Ovary (tissue), 7 donors: ENCODE data around the genes ZDHHC1, CTCF and C16orf86.

GRCh38 chr16:67158945-67159693 is 590 bp downstream of the TRADD start:
- PRO-cap, 7 experiments = peak in 1 of 7 experiments; most common plus-strand start chr16:67159218 (in 1); most common minus-strand start chr16:67159116 (in 1)
- RAMPAGE, long total RNA, 2 experiments = no peak in any of the 2 experiments

DNA sequence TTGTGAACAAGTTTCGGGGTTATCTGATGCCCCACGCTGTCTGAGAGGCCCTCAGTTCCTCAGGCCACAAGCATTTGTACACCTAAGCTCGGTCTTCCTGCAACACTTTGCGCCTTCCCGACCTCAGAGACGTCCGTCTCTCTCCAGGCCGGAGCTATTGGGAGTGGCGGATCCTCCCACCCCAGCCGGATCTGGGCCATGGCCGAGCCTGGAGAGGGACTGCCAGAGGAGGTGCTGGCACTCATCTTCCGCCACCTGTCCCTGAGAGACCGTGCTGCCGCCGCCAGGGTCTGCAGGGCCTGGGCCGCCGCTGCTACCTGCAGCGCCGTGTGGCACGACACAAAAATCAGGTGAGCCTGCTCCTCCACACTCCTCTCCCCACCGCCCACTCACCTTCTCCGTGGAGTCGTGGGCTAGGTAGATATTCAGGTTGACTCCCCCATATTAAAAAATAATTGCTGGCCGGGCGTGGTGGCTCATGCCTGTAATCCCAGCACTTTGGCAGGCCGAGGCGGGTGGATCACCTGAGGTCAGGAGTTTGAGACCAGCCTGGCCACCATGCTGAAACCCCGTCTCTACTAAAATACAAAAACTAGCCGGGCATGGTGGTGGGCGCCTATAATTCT is 1.9 kb downstream of the FBXL8 start:
- PRO-cap, 7 experiments = no peak in any of the 7 experiments
- RAMPAGE, long total RNA, 2 experiments = no peak in any of the 2 experiments

DNA sequence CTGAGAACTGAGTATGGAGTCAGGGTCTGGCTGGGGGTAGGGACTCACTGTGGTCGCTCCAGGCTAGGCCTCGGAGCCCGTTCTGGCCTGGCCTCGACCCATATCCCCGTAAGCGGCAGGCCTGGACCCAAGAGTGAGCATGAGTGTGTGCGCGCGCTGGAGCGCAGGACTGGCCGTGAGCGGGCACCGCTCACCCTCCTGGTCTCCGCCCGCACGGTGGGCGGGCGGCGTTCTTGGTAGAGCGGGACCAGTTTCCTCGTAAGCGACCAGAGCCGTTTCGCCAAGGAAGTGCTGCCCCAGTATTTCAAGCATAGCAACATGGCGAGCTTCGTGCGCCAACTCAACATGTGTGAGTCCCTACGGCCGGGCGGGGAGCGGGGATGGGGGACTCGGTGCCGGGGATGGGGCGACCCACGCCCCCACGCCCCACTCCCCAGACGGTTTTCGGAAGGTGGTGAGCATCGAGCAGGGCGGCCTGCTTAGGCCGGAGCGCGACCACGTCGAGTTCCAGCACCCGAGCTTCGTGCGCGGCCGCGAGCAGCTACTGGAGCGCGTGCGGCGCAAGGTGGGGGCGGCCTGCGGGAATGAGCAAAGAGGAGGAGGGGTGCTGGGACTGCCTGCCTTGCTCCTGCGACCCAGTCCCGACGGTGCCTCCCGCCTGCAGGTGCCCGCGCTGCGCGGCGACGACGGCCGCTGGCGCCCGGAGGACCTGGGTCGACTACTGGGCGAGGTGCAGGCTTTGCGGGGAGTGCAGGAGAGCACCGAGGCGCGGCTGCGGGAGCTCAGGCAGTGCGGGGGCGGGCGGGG is 940 bp downstream of the HSF4 start:
- PRO-cap, 7 experiments = peak in 1 of 7 experiments; most common minus-strand start position 171 of the sequence (in 1)
- RAMPAGE, long total RNA, 2 experiments = no peak in any of the 2 experiments

DNA sequence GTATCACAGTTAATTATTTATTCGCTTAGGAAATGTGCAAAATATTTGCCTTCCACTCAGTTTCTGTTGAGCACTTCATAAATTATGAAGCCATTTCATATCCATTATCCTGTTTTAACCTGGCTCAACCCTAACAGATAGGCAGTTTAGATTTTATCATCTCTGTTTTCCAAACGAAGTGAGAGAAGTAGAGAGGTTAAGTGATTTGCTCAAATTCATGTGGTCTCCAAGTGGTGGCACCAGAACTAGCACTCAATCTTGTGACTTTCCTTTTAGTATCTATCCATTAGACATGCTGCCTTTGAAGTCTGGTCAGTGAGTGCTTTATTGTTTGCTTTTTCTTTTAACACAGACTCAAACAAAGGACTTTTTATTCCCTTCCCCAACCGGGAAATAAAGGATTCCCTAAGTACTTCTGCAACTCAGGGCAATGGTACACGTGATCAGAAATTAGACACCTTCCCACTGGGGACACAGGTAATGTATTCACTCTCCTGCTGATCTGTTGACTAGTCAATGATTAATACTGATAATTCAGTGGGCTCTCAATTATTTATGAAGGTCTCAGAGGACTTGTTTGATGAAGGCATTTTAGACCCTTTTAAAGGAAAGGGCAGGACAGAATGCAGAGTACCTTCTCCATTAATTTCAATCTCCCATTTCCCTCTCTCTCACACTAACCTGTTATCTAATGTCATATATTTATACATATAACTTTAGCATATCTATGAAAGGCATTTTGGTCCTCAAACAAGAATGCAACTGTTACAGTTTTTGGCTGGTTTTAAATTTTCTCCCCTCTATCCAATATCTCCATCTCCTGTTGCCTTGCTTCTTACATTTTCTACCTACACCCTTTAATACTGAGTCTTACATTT is 29.8 kb downstream of the TPPP3 start:
- PRO-cap, 7 experiments = no peak in any of the 7 experiments
- RAMPAGE, long total RNA, 2 experiments = no peak in any of the 2 experiments

DNA sequence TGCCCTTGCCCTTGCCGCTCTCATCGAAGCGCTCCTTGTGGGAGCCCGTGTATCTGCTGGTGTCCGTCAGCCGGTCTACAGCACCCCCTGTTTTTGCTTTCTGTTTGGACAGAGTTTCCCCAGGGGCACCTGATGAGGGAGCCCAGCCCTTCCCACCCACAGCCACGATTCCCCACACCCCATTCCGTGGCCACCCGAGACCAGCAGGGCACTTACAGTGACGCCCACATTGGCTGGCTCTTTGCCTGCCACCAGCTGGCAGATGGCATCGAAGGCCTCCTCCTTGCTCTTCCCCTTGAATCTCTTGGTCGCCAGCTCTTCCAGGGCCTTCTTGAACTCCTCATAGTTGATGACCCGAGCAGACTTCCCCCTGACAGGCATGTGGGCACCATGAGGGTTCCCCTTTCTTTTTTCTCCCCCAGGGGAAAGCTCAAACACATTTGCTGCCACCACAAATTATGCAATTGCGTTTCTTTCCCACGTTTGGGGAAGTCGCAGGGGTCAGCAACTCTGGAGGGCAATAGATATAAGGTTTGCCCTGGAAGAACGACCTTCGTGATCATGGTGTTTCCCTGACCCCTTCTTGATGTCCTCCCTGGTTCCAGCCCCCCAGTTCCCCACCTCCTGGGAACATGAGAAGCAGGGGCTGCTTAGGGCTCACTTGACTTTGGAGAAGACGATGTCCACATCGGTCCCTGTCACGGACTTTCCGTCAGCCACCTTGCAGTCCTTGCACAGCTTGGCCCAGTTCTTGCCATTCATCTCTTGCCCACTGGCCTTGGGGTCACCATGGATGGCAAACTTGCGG is 2.8 kb downstream of the TPPP3 start:
- PRO-cap, 7 experiments = no peak in any of the 7 experiments
- RAMPAGE, long total RNA, 2 experiments = no peak in any of the 2 experiments

- PRO-cap, 7 experiments = peak in 7 of 7 experiments; most common plus-strand start chr16:67416542 (in 7); most common minus-strand start chr16:67416456 (in 7)
- RAMPAGE, long total RNA, 2 experiments = no peak in any of the 2 experiments
Observed at GRCh38 chr16:67415453-67416794, at the start of gene ZDHHC1. TSS of gene ZDHHC1 (minus strand) at chr16:67416477.

- PRO-cap, 7 experiments = no peak in any of the 7 experiments
- RAMPAGE, long total RNA, 2 experiments = no peak in any of the 2 experiments
Observed at GRCh38 chr16:67465572-67466161, 15.3 kb downstream of the ATP6V0D1 start.

- PRO-cap, 7 experiments = peak in 2 of 7 experiments; most common plus-strand start chr16:67482176 (in 1); most common minus-strand start chr16:67482128 (in 1)
- RAMPAGE, long total RNA, 2 experiments = no peak in any of the 2 experiments
Observed at GRCh38 chr16:67481764-67482453, 952 bp upstream of the ATP6V0D1 start.

DNA sequence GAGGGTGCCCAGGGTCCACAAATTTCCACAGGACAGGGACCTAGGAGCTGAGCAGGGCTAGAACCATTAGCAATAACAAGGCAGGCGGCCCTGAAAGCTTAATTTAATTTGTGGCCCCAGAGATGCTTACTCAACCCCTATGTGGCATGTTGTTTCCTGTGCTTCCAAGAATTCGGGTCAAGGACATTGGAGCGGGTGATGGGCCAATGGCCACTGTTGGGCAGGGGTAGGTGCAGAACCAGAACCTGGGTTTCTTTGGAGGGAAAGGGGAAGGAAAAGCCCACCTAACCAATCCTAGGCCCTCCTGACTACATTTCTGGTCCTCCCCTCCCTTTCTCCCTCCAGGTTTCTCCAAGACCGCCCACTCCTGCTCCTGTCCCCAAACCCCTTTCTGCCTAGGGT is 419 bp upstream of the AGRP start:
- PRO-cap, 7 experiments = no peak in any of the 7 experiments
- RAMPAGE, long total RNA, 2 experiments = no peak in any of the 2 experiments

- PRO-cap, 7 experiments = peak in 7 of 7 experiments; most common plus-strand start chr16:67521281 (in 2); most common minus-strand start chr16:67521552 (in 7)
- RAMPAGE, long total RNA, 2 experiments = no peak in any of the 2 experiments
Observed at GRCh38 chr16:67520971-67521848, 7.4 kb upstream of the RIPOR1 start.

DNA sequence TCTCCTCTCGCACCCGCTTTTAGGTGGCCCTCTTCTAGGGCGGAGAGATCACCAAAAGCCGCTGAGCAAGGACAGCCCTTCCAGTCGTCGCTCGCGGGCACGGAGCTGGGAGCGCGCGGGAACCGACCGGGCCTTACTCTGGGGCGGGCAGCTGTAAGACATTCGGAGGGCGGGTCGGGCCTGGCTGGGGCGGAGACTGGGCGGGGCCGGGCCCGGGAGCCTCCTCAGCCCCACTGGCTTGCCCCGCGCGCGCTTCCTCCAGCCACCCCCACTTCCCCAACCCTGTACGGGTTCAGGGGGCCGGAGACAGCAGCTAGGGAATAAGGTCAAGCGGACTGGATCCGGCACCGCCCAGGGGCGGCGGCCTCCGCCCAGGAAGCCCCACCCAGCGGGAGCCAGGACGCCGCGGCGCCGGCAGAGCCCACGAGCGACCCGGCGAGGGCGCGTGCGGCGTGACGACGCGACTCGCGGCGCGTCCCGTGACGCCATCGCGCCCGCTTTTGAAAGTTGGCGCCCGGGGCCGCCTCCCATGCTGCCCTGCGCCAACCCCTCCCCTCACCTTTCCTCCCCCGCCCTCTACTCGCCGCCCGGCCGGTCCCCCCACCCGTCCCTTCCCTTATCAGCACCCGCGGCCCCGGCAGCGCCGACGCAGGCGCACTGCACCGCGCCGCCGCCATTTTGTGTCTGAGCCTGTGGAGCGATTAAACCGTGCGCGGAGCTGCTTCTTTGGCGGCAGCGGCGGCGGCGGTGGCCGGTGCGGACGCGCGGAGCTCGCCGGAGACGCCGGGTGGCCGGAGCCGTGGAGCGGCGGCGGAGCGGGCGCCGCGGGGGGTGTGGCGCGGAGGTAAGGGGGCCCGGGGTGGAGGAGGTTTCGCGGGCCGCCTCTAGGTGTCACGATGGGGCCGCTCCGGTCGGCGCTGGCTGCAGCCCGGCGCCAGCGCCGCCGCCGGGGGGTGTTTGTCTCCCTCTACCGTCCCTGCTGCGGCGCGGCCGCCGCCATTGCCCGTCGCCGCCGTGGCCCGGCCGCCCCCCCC is at the start of gene CTCF:
Gene CTCF, plus strand, starts transcription at position 646 of the 1,034 bp plus-strand sequence.
- PRO-cap, 7 experiments = peak in 7 of 7 experiments; most common plus-strand start position 279 of the sequence (in 4); most common minus-strand start position 127 of the sequence (in 5)
- RAMPAGE, long total RNA, 2 experiments = no peak in any of the 2 experiments

DNA sequence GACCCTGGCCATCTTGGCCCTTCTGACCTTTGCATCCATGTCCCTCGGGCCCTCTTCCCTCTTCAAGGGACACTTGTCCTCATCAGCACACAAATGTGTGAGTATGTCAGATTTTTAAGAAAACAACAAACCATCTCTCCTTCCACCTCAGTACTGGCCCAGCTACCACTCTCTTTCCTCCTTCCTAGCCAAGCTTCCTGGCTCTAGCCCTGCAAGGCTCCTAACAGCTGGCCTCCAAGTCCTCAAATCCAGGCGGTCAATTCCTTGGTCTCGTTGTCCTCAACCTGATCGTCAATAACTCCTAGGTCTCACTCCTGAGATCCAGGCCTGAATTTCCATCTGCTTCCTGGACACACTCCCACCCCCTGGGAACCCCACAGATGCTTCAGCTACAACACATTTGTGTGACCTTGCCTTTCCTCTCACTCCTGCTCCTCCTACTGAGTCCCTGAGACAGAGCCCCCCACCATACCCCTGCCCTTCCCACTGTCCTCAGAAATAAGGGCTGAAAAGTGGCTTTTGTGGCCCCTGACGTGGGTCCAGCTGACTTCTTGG is 2.4 kb downstream of the ENKD1 start:
- PRO-cap, 7 experiments = no peak in any of the 7 experiments
- RAMPAGE, long total RNA, 2 experiments = no peak in any of the 2 experiments

GRCh38 chr16:67666580-67667624 is at the start of gene C16orf86:
TSS of gene C16orf86 (plus strand) at chr16:67666814.
- PRO-cap, 7 experiments = peak in 7 of 7 experiments; most common plus-strand start chr16:67666816 (in 7); most common minus-strand start chr16:67666737 (in 7)
- RAMPAGE, long total RNA, 2 experiments = start-site peak on the minus strand in 2 of 2 experiments, at chr16:67666733-67667412 at its widest, 6 to 7 reads per replicate

- PRO-cap, 7 experiments = no peak in any of the 7 experiments
- RAMPAGE, long total RNA, 2 experiments = no peak in any of the 2 experiments
Observed at GRCh38 chr16:67772976-67773463, 33.3 kb downstream of the RANBP10 start.

GRCh38 chr16:67844264-67844900 is 2.3 kb downstream of the THAP11 start:
- PRO-cap, 7 experiments = no peak in any of the 7 experiments
- RAMPAGE, long total RNA, 2 experiments = no peak in any of the 2 experiments

DNA sequence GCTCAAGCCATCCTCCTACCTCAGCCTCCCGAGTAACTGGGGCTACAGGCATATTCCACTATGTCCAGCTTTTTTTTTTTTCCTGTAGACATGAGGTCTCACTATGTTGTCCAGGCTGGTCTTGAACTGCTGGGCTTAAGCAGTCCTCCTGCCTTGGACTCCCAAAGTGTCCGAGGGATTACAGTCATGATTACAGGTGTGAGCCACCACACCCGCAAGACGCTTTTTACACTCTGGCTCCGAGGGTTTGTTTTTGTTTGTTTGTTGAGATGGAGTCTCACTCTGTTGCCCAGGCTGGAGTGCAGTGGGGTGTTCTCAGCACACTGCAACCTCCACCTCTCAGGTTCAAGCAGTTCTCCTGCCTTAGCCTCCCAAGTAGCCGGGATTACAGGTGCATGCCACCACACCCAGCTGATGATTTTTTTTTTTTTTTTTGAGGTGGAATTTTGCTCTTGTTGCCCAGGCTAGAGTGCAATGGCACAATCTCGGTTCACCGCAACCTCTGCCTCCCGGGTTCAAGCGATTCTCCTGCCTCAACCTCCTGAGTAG is 11.5 kb upstream of the CENPT start:
- PRO-cap, 7 experiments = no peak in any of the 7 experiments
- RAMPAGE, long total RNA, 2 experiments = no peak in any of the 2 experiments

DNA sequence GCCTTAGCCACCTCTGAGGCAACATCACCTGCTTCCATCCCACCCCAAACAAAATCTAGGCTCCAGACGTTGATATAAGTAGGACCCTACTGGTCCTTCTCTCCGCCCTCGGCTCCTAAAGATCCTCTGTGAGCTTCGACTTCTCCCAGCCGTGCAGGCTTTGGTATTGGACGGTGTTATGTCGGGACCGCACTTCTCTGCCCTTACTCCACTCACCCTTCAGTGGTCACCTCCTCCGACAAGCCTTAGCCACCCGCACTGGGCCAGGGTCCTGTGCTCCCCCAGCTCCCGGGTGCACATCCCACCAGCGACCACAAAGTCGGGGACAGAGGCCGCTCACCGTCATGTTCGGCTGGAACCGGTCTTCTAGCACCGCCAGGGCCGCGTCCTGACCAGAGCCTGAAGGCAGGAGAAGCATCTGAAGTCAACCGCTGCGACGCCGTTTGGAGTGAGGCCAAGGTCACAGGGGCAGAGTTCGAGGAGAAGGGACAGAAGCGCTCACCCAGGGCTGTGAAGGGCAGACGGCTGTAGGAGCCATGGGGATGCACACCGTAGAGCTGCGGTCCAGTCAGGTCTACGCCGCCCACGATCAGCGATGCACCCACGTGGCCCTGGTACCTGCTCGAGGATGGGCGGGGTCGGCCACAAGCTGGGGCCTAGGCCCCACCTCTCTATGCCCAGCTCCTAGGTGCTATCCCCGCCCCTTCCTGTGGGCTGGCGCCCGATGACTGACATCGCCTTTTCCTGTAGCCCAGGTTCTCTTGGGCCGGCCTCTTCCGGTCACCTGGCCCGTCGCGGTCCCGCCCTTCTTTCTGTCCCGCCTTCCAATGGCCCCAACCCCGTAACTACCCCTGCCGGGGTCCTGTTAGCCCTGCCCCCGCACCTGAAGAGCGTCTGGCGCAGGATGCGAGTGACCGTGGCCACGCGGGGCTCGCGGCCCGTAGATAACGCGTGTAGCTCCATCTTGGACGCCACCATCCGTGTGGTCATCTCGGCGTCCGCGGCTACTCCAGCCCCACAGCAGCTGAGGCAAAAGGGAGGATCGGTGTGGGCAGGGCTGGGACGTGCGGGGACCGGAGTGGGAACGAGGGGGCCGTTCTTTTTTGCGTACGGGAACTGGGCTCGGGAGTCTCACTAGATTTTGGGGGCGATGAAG is 1.2 kb downstream of the PSMB10 start:
- PRO-cap, 7 experiments = peak in 7 of 7 experiments; most common plus-strand start position 893 of the sequence (in 7); most common minus-strand start position 669 of the sequence (in 2)
- RAMPAGE, long total RNA, 2 experiments = start-site peak on the plus strand in 1 of 2 experiments, centred at position 867 of the sequence, 10 reads per replicate; start-site peak on the minus strand in 2 of 2 experiments, centred at positions 401 to 672 of the sequence, 12 to 160 reads per replicate

- PRO-cap, 7 experiments = no peak in any of the 7 experiments
- RAMPAGE, long total RNA, 2 experiments = no peak in any of the 2 experiments
Observed at GRCh38 chr16:67951689-67952503, 8.0 kb upstream of the LCAT start.

DNA sequence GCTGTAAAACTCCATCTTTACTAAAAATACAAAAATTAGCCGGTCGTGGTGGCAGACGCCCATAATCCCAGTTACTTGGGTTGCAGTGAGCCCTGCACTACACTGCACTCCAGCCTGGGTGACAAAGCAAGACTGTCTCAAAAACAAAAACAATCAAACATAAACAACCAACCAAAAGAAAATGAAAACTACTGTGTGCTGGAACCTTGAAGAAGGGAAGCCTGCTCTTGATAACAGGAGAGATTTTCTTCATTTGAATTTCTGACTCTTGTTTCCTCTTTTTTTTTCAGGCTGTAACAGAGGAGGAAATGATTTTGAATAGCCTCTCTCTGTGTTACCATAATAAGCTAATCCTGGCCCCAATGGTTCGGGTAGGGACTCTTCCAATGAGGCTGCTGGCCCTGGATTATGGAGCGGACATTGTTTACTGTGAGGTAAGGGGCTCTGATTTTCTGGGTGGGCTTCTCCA is 14.7 kb downstream of the DUS2 start:
- PRO-cap, 7 experiments = no peak in any of the 7 experiments
- RAMPAGE, long total RNA, 2 experiments = no peak in any of the 2 experiments

GRCh38 chr16:68083789-68084112 is 1.4 kb upstream of the NFATC3 start:
- PRO-cap, 7 experiments = no peak in any of the 7 experiments
- RAMPAGE, long total RNA, 2 experiments = no peak in any of the 2 experiments